ENCODE data around the genes CD200R1L and BOC.

DNA sequence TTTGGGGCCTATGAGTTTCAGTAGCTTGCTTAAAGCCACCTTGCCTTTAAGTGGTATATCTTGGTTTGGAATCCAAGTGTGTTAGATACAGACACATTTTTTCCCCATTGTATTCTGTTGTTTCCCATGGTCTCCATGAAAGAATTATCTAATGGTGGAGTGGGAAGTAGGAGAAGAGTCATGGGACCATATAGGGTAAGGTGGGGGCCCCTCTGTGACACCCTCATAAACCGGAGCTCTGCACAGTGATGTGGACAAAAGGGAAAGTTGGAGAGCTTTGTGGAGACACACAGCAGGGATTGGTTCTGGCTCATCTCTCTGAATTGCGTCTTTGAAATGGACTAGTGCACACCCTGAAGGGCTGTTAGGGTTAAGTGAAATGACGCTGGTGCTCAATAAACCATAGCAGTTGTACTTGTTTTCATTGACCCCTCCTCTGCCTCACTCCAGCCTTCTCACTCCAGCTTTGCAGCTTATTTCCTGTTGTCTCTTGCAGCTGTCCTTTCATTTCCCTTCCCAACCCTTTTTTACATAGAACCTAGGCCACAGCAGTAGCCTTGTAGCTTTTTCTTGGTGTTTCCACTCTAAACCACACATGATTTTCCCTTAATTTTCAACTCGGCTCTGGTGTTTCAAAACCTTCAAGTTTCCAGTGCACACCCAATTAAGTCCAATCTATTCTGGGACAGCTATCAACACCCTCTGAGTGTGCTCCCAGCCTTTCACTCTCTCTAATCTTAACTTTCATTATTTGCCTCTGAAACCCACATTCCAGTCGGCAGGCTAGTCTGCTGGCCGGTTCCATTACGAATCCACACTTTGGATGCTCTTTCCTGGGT lies 6.3 kb downstream of the C3orf52 start:
- PRO-cap = no peak

GRCh38 chr3:112120248-112120804 lies 12.7 kb downstream of the GCSAM start:
- PRO-cap = no peak

DNA sequence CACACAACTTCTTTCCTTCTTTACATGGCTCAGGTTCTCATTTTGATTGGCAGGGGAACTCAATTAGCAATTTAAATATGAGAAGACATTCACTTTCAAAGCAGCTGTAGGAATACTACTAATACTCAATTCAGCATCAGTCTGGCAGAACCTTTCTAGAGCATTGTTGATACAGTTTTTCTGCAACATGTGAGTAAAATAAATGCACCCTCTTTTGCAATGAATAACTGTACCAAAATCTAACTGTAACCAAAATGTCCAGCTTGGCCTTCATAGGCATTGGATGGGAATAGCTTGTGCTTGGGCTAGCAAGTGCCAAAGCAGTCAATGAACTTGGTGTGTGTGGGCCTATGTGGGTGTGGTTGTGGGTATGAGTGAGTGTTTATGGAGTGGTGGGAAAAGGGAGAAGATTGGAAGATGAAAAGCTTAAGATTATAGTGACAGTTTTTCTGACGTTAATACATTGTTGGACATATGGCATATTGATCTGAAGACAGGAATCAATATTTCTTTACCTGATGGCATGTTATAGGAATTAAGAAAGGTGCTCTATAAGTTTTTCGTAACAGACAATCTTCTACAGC lies 35.4 kb upstream of the GCSAM start:
- PRO-cap = no peak

GRCh38 chr3:112224602-112225008 lies 69.4 kb downstream of the SLC9C1 start:
- PRO-cap = no peak

- PRO-cap = unidirectional peak, plus-strand start at chr3:112299681
Measured at GRCh38 chr3:112299468-112299750, 5.4 kb upstream of the SLC9C1 start.

- PRO-cap = no peak
Measured at GRCh38 chr3:112303803-112304939, 10.2 kb upstream of the SLC9C1 start.

DNA sequence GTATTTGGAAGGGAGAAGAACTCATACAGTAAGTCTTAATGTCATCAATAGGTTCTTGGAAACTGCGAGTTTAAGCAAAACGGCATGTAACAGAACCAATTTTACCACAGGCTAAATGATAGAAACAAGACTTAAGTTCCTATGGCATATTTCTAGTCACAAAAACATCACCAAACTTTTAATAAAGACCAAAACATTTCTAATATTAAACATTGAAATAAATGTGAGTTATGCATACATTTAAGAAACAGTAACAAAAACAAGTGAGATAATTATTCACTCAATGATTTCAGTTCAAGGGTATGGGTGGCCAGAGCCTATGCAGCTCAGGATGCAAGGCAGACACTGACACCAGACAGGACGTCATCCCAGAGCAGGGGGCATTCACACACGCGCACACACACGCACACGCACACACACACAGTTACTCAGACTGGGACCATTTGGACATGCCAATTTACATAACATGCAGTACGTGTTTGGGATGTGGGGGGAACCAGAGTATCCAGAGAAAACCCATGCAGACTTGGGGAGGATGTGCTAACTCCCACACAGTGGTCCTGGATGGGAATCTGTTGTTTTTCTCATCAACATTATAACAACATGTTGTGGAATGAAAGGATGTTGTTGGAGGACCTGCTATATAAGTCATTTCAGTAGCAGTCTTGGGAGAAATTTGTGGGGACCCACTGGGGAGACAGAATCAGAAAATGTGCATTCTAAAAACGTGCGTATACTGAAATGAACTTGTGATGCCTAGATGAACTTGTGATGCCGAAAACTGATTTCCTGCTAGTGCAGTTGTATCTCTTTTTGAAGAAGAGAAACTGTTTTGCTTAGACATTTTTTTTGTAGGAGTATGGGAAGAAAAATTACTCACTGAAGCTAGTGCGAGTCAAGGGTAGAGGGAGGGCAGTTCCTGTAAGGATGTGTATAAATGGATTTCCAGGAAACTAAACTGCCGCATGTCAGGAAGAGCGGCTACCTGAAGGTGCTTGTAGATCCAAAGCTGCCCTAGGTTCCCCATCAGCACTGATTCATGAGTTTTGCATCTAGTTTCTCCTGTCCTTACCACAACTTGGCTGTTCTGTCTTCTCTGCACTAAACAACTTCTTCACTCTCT lies 25.1 kb downstream of the CD200 start:
- PRO-cap = no peak

DNA sequence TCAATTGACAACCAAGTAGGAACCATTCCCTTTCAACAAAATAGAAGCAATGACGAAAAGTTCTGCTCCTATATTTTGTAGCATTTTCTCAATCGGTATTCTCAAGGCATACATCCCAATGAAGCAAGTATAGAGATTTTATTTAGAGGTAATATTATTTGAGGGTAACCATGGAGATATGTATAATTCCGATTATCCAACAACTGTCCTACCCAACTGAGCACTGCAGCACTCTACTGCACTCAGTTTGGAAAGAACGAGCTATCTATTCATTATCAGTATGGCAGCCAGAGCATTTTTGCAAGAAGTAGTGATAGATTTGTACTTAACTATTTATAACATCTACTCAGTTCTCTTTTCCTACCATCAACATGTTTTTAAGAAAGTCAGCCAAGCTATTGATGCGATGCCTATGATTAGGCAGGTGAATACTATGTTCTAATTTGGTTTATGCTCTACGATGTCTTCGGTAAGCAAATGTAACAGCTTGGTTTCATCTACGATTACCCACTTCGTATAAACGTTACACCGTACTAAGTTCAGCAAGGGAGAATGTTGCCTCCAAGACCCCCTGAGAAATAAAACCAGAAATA lies 517 bp downstream of the BTLA start:
- PRO-cap = no peak

DNA sequence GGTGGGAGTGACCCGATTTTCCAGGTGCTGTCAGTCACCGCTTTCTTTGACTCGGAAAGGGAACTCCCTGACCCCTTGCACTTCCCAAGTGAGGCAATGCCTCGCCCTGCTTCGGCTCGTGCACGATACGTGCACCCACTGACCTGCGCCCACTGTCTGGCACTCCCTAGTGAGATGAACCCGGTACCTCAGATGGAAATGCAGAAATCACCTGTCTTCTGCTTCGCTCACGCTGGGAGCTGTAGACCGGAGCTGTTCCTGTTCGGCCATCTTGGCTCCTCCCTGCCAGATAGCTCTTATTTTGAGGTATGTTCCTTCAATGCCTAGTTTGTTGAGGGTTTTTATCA lies 23.9 kb upstream of the CCDC80 start:
- PRO-cap = unidirectional peak, minus-strand start at position 284 of the sequence

DNA sequence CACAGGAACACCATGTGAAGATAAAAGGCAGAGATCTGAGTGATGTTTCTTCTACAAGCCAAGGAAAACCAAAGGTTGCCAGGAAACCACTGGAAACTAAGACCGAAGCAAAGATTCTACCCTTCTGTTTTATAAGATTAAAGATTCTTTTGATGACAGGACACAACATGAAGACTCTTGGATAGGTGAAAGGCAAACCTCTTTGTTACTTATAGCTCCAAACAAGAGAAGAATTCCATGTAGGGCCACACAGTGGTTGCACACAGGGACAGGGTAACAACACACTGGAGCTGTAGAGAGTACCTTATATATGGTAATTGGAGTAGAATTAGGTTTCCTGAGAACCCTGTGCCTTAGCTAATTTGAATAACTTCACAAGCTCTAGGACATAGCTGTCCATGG lies at the start of gene CD200R1L:
CD200R1L (minus strand) TSS at position 55 of the 402 bp plus-strand sequence.
- PRO-cap = no peak

GRCh38 chr3:113166425-113167514 lies 44.6 kb upstream of the BOC start:
- PRO-cap = no peak

- PRO-cap = unidirectional peak, plus-strand start at chr3:113211579; bidirectional peak, plus-strand start at chr3:113211772, minus-strand start at chr3:113211647; bidirectional peak, plus-strand start at chr3:113211976, minus-strand start at chr3:113212022
Measured at GRCh38 chr3:113211188-113212257, at the start of gene BOC. BOC (plus strand) TSS chr3:113211557.

GRCh38 chr3:113288059-113288565 lies 76.8 kb downstream of the BOC start:
- PRO-cap = no peak

DNA sequence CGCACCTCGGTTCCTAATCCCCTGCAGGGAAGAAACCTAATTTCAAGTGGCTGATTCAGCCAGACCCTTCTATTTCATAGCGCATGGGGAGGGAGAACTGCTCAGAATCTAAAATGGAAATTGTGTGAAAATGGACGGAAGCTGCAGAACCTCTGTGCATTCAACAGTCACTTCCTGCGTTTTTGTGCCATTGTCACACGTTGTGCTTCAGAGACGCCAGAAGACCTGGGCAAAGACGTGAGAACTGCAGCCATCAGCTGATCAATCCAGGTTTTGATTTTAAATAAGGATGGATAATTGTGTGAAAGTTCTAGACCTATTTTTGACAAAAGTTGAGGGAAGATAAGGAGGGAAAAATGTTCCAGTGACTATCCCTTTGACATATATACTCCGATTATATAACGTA lies 1.2 kb downstream of the SIDT1 start:
- PRO-cap = no peak

GRCh38 chr3:113574988-113575541 lies 42.7 kb downstream of the SIDT1 start:
- PRO-cap = no peak

DNA sequence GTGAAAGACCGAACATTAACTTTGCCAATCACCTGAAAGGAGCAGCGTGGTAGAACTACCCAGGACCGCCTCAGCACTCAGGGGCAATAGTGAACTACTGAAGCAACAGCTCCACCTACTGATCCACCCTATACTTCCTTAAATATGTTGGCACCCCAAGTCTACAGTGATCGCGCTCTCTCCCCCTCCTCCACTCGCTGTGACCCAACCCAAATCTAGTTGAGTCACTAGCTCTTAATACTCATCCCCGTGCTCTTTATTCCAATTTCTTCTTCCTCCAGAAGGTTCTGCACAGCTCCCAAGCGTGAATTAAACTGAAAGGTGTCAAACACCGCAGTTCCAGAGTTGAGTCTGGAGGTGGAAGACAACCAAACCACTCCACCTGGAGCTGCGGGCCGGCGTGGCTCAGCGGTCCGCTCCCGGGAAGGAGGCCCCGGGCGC lies 829 bp downstream of the NAA50 start:
- PRO-cap = bidirectional peak, plus-strand start at position 166 of the sequence, minus-strand start at position 57 of the sequence

DNA sequence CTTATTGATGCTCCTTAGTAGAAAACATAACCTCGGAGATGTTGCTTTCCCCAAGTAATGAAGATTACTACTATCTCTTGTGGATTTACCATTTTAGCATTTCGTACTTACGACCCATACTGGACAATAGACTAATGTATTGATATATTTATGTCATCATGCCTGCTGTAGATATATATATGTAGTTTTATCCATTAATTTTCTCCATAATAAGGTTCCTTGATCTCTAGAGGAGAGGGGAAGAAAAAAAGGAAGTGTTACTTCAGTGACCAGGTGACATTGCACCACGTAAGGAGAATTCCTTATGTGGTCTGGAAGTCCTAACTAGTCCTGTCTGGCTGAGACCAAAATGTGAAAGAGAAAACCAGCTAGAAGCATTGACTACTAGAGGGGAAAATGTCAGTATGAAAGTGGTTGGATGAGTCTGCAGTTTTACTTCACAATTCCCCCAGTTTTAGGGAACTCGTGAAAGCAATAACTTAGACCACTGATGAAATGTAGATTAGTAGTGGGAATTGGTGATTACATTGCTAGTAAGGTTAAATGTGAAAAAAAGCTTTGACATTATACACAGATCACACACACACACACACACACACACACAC lies 2.0 kb downstream of the ATP6V1A start:
- PRO-cap = no peak

DNA sequence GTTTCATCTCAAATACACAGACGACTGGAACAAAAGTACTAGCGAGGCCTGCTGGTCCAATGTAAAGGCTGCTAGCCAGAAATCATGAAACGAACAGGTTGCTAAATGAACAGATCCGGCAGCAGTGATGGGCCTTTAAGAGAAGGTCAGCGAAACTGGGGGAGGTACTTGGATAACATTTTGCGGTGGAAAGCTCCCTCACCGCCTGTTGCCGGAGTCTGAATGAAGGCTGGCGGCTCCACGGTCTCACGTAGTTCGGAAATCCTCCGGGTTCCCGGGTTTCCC lies 560 bp upstream of the ZDHHC23 start:
- PRO-cap = no peak

GRCh38 chr3:114226363-114226761 lies 11.0 kb downstream of the ZNF80 start:
- PRO-cap = no peak

GRCh38 chr3:114334936-114335815 lies 41.3 kb downstream of the TIGIT start:
- PRO-cap = no peak

Data from endodermal cell (in vitro differentiated cells).